ENCODE data around the gene SLC16A7.

DNA sequence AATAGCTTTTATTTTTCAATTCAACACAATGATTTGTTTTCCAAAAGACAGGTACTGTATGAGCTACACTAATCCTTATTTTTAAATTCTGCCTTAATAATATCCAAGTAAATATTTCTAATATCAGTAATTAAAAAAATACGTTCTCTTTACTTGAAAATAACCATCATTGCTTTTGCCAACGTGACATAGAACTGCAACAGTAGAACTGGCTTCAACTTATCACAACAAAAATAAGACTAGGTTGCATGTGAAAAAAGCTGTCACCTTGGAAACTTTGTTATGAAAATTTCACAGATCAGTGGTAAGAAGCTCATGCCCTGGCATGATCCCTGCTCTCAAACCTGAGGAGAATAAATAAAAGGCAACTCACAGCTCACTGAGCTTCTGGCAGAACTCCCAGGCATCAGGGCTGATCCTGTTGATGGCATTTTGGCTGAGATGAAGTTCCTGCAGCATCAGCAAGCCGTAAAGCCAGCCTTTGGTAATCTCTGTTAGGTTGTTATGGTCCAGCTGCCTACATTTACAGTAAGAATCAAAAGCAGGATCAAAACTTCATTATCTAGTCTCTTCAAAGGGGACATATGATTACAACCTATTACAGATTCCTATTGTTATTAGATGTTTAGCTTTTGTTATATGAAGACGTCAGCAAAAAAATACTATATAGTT, 32.2 kb downstream of the LRIG3 start:
- RRBS = no CpG with 5 or more reads among the region's 4 CpGs

GRCh38 chr12:58917869-58918575, 2.3 kb downstream of the LRIG3 start:
- RRBS = no CpG with 5 or more reads among the region's 5 CpGs

GRCh38 chr12:59005680-59005964, 85.3 kb upstream of the LRIG3 start:
- RRBS = no CpG with 5 or more reads among the region's 2 CpGs

DNA sequence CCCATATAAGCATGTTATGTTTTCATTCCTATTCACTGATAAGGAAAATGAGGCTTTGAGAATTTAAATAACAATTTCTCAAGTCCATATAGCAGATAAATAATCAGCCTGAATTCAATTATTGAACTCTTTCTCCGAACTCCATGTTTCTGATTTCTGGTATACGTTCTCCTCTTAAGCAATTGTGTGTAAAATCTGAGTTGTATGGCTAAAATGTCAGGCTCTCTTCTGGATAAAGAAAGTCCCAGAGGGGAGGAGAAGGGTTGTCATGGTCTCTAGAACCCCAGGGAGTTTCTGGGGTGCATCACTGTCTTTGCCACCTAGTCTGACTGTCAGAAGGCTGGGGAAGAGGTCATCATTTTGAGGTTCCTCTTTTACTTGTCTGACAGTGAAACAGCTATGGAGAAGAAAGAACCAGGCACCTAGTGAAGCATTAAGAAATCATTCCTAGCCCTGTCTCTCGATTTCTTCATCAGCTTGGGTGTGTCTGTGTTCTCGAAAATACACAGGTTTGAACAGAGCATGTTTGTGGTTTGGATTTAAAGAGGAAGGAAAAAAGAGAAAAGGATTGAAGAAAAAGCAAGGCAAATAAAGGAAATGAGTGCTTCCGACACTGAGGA, 158.6 kb upstream of the LRIG3 start:
- RRBS = no CpG with 5 or more reads among the region's 5 CpGs

DNA sequence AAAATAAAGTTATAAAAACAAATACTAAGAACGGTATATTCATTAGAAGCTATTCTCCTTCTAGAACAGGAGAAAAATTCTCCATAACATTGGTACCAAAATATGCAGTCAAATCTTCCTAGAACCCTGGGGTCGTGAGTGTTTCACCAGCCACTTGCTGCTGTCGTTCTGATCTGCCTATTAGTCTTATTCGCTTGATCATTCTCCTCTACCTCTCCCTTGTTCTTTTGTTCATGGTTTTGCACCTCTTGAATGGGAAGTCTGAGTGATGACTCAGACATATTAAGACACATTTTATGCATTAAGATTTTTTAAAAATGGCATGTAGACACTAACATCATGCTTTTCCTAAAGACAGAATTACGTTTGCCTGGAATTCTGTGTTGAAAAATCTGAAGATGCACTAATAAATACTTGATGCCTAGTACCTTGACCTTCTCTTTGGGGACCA, 159.1 kb upstream of the LRIG3 start:
- RRBS = no CpG with 5 or more reads among the region's 5 CpGs

GRCh38 chr12:59595967-59596892, at the start of gene SLC16A7:
SLC16A7 (plus strand) TSS chr12:59596029.
- RRBS = no CpG with 5 or more reads among the region's 77 CpGs

DNA sequence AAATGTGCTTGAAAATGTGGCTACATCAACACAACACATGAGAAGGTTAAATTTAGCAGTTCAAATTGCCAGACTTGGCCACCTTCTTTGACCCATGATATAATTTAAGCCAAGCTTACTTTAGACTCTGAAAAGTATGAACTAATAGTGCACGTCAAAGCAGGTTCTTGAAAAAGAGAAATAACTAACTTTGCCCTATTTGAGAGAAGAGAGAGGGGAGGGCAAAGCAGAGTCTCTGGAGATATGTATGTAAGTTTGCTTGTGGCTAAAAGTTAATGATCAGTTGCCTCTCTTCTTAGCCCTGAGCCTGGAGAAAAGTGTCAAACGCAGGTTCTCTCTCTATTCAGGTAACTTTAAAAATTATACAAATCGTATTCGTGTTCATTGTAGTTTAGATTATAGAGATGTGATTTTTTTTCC, 68.8 kb downstream of the SLC16A7 start:
- RRBS = no CpG with 5 or more reads among the region's 4 CpGs

DNA sequence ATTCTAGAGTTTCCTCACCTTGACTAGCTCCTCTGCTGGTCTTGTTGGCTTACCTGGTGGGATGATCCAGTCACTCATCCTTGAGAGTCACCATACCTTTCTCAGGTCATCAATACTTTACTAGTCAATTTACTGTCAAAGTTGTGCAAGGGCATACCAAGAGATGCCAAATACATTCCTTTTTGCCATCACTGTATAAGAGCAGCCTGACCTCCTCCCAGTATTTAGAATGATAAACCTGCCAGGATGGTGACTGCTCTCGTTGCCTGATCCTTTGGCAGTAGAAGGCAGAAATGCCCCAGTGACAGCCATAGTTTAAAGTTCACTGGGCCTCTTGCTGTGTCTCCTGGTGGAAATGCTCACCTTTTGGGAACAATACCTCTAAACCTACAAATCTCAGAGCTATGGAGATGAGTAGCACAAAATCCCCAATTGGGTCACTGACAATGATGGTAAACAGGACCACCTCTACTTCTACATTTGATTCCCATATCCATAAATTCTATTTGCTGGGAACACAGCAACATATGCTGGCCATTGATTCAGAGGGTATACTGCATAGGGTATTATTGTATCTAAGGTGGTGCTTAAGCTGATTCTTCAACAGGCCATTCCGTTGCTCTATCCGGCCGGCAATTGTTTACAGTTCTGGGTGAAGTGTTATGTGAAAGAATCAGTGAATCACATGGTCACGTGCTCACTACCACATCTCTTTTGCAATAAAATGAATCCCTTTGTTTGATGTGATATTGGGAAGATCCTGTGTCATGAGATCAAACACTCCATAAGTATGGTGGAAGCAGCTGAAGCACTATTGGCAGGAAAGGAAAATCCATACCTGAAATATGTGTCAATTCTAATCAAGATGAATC, 7.9 kb upstream of the USP15 start:
- RRBS = no CpG with 5 or more reads among the region's 5 CpGs

- RRBS = no CpG with 5 or more reads among the region's 3 CpGs
Observed at GRCh38 chr12:62532158-62532669, 65.6 kb downstream of the MON2 start.

- RRBS = no CpG with 5 or more reads among the region's 11 CpGs
Observed at GRCh38 chr12:62555951-62556755, 89.5 kb downstream of the MON2 start.

DNA sequence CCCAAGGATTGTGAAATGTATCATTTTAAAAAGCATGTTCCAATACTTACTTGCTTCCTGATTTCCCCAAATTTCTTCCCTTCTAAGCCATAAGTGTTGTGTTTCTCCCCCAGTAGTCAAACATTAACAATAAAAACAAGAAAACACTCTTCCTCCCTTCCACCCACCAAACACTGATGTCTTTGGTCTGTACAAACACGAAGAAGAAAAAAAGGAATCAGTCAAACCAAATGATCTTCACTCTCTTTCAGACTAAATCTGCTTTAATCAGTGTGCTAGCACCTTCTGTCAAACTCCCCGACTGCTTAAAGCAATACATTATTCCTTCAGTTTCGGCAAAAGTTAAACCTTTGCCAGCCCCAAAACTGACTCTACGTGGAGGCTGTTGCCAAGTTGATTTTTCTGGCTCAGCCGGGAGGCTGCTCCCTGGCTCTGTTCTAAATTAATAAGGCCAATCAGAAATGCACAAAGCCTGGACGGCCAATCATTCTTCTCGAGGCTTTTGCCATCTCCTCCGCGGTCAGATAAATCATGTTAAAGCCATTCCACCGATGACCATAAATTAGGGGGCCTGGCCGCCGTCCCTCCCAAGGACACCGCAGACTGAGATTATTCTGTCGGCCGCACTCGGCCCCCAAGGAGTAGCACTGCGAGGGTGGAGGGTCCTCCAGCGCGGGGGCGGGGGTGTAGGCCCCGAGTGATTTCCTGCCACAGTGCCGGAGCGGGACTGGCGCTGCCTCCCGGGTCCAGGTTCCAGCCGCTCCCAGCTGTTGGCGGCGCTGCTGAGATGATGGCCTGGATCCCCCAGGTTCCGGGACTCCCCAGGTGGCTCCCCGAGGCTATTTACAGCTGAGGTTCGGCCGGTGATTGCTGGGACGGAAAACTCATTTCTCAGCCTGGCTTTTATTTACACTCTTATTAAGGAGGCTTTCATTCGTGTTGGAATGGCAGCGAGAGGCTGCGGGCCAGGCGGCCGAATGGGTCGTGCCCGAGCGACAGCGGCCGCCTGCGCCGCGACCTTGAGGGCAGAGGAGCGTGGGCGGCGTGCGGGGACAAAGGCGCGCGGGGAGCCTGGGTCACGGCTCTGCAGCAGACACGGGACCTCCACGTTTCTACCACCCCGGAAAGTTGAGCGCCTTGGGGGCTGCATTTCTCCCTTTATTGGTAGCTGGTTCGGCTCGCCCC, 165.0 kb downstream of the MON2 start:
- RRBS = 2% methylated on average over 5 of the region's 60 CpGs

DNA sequence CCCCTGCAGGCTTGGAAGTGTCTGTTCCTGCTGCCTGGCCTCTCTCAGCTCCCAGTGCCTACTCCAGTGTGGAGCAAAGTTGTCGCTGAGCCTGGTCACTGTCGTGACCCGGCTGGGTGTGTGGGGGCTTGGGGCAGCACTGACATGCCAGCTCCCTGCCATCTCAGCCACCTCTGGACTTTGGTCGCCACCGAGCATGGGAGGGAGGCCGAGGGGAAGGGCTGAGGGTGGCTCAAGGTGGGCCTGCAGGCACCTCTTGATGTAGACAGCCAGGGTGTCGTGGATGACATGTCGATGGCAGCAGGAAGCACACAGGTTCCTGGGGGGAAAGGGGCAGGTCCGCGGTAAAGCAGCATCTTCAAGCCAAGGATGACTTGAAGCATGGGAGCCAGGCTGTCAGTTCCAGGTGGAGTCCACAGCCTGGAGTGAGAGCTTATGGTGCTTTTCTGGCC, 209.9 kb downstream of the MON2 start:
- RRBS = no CpG with 5 or more reads among the region's 10 CpGs

- RRBS = no CpG with 5 or more reads among the region's 5 CpGs
Observed at GRCh38 chr12:62866488-62867306, 68.3 kb downstream of the PPM1H start.

DNA sequence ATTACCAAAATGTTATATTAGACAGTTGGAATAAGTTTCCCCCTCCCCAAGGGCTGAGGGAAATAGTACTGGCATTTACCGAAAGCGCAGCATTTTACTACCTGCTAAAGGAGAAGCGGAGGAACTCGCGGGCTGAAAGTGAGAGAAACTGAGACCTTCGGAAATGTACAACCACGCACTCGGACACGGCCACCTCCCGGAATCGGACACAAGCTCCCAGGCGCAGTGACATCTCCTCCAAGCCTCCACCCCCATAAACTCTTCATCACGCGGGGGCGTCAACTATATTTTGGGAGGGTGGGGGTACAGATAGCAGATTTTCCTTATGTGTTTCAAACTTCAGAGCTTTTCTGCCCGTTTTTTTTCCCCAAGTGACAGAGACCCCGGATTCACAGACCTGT, 1.1 kb downstream of the PPM1H start:
- RRBS = 1% methylated on average over 1 of the region's 17 CpGs

- RRBS = no CpG with 5 or more reads among the region's 5 CpGs
Observed at GRCh38 chr12:64025473-64026105, 181.1 kb downstream of the SRGAP1 start.

- RRBS = no CpG with 5 or more reads among the region's 5 CpGs
Observed at GRCh38 chr12:64062818-64063296, 159.2 kb downstream of the KICS2 start.

DNA sequence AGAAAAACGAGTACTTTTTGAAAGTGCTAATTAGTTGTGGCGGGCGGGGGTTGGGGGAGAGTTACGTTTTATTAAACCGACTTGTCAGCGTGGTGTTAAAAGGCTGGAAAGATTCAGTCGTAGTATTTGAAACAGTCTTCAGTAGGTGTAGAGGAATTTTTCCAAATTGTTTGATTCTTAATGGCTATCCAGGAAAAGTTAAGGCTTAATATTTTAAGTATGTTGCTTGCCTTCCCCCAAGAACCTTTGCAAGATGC, 1.1 kb downstream of the XPOT start:
- RRBS = no CpG with 5 or more reads among the region's 7 CpGs

DNA sequence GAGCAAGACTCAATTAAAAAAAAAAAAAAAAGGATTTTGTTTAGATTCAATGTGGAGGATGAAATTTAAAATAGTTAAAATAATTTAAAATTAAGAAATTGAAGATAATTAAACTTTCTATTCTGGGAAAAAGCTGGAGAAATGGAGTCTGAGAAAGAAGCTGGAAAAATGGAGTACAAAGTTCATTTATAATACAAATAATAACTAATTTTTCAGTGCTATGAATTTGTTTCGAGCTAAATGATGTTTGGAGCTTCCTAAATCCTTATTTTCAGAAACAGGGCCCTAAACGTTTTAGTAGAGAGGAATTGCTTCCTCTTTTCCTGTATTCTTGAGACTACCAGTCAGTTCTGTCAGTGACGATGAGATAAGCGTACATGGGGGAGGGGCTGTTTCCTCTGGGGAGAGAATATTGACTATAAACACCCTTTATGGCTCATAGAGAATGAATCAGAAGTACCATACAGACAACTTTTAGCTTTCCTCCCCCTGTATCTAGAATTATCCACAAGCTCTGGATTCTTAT, 5.0 kb downstream of the TBK1 start:
- RRBS = no CpG with 5 or more reads among the region's 4 CpGs

GRCh38 chr12:64468906-64469564, 17.1 kb downstream of the TBK1 start:
- RRBS = no CpG with 5 or more reads among the region's 7 CpGs

GRCh38 chr12:64537235-64537553, 73.1 kb upstream of the RASSF3 start:
- RRBS = no CpG with 5 or more reads among the region's 2 CpGs